SEM (cell line): ENCODE results near the genes GASK1B and SMIM31.

DNA sequence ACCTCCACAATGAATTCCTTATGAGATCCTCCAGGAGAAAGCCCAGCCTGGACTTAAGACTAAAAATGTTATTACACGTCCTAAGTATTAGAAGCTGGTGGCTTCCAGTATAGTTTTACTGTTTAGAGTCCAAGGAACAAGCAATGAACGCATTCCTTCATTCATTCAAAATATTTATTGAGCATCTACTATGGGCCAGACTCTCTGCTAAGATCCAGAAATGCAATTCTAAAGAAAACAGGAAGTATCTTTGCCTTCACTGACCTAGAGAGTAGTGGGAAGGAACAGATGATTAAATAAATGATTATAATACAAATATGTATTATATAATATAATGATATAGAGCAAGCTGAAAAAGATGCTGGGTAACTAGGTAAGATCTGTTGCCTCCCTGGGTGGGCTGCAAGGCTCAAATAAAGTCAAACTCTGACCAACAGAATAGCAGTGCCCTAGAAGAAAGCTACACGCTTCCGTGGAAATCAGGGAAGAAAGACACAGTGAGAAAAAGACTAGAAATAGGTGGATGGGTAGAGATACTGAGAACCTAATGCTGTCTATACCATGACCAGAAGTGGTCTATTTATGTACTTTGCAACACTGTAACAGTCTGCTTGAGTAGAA, 5.3 kb downstream of the GASK1B start:
- PRO-cap, result no peak

DNA sequence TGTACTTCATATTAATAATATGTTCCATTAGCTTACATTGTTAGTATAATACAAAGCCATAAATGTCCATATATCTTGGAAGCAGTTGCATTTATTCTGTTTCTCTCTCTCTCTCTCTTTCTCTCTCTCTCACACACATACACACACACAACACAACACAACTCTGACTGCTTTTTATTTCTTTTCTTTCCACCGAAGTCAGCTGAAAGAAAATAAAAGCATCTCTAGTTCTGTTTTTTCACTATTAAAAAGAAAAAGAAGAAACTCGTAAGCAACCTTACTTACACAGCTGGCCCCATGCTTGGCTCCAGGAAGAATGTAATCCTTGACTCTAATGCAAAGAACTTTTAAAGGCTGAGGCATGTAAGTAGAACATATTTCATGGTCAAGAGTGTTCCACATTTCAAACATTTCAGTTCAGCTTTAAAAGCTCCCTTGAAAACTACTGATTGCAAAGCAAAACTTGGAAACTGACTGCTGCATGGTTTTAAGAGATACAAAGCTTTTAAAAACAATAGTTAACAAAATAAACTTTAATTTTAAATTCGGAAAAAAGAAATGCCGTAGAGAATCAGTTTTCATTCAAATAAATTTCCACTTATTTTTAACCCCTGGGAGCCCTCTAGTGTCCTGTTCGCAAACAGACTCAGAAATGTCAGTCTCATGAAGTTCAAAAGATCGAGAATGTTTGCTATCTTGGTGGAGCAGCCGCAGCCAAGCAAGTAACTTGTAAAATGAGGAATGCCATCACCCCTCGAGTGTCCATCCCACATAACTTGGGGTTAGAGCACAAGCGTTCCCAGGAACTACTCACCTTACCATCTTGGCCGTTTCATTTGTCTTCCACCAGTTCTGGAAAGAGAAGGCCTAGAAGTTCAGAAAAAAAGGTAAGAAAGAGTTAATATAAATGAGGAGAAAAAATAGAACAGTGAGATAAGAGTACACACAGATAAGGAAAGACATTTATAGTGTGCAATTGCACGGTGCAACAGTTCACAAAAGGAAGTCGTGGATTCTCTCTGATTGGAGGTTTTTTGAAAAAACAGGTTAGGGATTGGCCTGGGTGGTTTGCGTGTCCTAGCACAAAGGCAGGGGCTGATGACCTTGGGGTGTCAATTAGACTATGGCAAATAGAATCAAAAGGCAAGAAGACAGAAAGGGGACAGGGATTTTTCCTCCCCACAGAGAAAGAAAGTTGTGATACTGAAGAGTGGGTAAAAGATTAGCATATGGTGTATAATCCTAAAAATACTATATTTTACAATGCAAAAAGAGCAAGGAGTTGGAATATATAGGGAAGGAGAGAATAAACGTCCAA, at the start of gene GASK1B:
Gene GASK1B (minus strand): TSS at position 972 of the 1,318 bp plus-strand sequence.
- PRO-cap, result no peak

DNA sequence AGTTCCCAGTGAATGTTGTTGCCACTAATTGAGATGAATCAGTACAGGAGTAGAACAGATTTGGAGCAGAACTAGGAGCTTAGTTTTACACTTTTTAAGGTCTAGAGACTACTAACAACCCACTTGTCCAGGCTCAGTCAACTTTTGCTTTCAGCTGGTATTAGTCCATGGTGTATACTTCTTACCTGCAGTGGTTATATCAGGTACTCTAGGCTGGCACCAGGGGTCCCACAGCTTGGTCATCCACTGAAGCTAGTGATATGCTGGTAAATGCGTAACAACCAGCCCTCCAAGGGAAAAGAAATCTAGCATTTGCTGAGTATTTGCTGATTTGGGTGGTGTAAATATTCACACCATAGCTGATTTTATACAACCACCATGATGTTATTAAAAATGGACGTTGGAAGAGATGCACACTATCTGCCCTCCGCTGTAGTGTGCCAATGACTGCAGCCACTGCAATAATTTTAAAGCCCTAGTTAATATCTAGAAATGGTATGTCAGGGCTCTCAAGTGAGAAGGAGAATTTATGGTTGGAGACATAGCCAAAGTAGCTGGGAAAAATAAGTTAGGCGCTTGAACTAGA, 16.5 kb upstream of the TMEM144 start:
- PRO-cap, result no peak

GRCh38 chr4:158801002-158801392, 32.2 kb downstream of the FNIP2 start:
- PRO-cap, result no peak

DNA sequence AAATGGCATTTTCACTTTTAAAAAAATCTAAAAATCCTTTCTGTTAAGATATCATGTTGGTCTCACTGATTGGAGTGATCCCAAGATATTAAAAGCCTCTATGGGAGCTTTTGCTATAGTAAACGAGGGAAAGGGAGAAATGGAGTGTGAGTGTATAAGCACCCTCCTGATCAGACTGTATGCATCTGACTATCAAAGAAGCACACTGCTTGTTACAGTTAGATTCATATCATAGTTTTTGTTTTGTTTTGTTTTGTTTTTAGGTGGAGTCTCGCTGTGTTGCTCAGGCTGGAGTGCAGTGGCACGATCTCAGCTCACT, 34.8 kb downstream of the FNIP2 start:
- PRO-cap, result no peak

- PRO-cap, result no peak
Observed at GRCh38 chr4:158818699-158819124, 49.9 kb downstream of the FNIP2 start.

GRCh38 chr4:158821200-158821683, 52.4 kb downstream of the FNIP2 start:
- PRO-cap, result no peak

GRCh38 chr4:159109485-159110069, 6.7 kb downstream of the RAPGEF2 start:
- PRO-cap, result no peak

DNA sequence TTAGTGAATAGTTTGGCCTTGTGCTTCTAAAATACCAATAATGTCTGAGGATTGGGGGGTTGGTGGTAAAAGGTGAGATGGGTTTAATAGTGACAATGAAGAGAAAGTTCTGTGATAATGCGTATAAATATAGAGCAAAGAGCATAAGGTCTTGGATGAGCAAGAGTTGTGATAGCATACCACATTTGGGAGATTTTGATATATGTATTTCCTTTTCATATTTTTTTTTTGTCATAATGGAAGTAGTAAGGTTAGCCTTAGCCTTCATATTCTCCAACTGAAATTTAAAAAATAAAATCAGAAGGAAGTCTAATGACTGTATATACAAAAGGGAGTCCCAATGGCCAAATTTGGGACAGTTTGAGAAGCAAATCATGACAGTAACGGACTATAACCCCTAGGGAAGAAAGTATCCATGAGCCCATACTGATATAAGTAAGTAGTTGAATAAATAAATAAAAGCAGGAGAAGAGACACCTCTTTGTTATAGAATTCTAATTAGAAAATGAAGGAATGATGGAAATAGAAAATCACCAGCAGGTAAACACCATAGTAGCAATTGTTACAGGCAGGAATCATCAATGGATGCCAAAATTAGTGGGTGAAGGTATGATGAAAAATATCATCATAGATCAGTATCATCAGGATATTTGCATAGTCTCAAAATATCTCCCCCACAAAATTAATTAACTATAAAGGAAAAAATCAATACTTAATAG, 9.4 kb downstream of the RAPGEF2 start:
- PRO-cap, result no peak

DNA sequence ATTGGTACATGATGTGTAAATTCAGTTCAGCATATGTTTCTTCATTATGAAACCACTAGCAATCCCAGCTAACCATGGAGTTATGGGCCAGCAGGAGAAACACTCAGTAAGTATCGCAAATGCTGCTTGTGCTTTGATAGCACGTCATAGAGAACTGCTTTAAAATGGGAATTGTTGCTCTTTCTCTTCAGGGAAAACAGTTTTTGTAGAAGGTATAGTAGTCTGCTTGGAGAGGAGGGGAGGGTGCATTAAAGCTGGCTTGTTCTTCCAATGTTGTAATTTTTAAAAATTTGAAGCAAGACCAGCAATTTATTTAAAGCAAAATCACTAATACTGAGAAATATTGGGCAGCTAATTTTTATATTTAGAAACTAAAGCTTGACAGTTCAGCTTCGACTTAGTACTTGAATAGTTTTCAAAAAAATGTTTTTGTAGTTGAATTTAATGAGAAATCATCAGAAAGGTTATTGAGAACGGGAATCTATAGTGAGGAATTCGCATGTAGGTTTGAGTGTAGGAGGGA, 165.3 kb downstream of the RAPGEF2 start:
- PRO-cap, result no peak

DNA sequence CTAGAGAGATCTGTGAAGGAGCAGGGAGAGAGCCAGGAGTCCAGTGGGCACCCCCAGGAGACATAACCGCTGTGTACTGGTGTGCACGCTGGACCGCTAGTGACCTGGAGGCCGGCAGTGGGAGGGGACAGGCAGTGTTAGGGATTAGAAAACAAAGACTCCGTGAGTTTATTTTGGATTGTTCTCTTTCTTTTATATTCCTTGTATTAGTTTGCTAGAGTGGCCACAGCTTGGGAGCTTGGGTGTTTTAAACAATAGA, 266.3 kb downstream of the RAPGEF2 start:
- PRO-cap, result no peak

DNA sequence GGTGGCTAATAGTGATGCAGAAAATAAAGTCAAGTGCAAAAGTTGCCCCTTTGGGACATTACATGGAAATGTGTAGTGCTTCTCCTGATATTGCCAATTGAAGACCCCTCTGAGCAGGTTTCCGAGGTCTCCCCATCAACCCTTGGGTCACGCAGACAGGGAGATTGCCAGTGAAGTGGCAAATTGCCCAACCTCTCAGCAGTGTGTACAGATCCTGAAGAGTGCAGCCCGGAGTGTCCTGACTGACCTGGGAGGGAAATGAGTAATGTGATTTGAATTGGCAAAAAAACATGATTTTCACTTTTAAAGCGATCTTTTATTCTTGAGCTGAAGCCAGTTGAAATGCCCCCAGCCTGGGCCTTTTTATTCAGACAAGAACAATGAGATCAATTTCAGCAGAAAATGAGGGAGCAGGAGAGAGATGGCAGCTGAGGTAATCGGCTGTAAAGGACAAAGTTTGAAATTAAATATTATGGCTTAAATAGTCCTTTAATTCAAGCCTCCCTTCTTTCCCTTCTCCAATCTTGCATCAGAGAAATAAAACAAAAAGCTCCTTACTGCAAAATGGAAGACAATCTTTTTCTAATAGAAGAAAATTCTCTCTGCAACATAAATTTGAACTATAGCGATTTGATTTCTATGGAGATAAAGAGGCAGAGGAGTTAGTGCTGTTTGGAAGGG, 401.9 kb downstream of the RAPGEF2 start:
- PRO-cap, result no peak

GRCh38 chr4:163154811-163155157, 11.9 kb downstream of the NAF1 start:
- PRO-cap, result no peak

GRCh38 chr4:163343469-163343814, 250 bp upstream of the NPY5R start:
- PRO-cap, result no peak

- PRO-cap, result bidirectional peak, plus-strand start at chr4:163493852, minus-strand start at chr4:163493838
Observed at GRCh38 chr4:163493594-163493965, 910 bp upstream of the TMA16 start.

DNA sequence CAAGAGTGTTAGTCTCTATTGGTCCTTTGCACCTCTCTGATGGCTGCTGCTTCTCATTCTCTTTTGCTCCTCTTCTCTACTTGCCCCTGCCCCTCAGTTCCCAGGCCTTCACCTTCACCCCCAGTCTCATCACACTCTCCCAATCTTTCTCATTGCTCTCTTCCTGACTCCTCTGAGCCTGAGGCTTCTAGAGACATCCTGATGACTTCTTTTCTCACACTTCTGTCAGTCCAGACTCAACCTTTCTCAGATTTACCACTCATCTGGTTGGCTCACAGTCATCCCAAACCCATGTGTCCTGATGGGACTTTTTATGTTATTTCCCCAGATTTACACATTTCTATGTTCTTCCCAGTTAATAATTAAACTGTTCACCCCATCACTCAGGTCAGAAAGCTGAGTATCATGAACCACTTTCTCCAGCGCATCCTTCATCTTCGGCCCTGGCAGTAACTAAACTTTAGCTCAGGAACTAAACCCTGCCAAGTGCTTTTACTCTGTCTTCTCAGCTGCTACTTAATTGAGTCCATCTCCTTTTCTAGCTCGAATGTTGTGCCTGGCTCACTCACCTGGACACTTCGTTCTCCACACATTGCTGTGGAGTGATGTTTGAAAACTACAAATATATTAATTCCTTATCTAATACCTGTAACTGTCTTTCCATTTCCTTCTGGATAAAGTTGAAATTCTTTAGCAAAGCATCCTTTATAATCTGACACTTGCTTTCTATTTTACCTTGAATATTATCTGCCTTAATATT, 68.1 kb downstream of the TMA16 start:
- PRO-cap, result no peak

DNA sequence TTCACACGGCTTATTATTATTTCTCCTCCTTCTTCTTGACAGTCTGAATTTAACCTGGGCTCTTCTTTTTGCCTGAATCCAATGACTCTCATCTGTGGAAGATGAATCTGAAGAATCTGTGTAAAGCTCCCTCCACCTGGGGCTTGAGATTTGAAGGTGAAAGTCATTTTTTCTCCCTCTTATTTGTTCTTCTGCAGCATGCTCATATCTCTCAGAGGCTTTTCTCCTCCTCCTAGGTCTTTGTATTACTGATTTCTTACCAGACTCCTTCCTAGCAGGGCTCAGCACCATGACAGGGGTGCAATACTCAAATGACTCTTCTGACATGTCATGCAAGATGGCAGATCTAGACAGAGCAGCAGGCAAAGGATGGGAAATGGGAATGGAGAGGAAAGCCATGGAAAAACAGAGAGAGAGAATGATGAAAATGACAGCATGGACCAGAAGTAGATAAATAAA, 118.2 kb downstream of the TMA16 start:
- PRO-cap, result no peak

DNA sequence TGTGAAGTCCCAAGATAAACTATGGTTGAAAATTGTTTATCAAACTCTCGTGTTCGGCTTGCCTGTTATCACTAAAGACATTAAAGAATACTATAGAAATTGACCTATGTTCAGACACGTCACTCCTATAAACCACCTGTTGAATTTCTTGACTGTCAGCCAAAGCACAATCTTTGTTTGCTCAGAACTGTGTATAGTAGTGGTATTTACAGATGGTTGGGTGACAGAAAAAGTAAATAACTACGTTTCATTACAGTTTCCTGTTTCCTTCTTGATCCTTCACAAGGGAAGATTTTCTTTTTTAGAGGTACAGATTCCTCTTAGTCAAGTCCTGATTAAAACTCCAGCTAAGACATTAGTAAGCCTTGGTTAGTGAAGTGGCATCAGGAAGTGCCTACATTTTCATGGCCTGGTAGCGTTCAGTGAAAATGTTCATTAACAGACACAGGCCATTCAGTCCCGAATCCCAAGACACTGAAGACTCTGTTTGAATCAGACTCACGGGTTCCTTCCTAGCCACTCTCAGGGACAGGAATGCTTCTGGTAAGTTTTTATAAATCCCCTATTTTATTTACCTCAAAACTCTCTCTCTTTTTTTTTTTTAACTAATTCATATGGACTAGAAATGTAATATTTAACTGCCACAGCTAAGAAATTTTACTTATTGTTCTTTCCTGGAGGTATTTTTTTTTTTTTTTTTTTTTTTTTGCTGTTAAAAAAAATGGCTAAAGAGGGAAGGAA, at the start of gene SMIM31:
Gene SMIM31 (plus strand): TSS at position 263 of the 741 bp plus-strand sequence.
- PRO-cap, result no peak

DNA sequence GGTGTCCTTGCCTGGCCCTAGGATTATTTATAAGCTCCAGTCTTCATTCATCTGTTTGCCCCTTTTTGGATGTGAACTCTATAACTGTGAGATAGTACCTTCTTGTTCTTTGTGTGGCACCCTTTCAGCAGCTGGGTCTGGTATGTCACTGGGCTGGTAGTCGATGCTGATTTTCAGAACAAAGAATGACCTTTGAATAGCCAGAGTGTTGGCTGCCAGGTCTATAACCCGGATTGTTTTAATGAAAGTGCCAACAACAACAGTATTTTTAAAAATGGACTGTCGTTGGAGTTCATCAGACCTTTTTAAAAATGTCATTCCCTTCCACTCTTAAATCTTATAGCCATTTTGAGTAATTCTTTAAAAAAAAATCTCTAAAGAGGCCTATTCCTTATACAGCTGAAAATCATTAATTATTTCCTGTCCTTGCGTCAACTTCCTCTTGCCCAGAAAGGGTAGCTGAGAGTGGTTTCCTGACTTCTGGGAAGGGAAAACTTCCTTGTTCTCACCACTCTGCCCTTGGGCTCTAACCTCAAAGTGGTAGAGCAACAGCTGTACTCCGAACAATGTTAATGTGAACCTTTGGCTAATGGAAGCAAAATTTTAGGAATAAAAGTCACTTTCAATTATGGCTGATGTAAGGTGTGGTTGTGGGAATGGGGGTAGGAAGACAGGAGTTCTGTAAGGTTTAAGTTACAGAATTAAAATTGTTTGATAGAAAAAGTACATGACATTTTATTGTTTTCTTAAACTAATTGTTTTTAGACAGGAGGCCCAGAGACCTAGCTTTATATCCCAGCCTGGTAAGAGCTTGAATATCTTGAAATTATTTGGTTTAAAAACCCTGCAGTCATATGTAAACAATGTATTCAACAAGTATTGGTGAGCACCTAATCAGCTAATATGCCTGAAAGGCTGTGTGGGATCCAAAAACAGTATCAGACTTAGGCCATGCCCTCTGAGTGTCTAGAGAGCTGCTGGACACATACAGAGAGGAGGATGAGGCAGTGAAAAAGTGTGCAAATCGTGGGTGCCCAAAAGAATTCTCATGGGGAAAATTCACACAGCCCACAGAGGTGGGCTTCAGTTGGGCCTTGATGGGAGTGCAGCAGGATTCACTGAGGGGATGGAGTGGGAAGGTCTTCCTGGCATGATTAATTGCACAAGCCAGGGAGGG, 15.4 kb downstream of the KLHL2 start:
- PRO-cap, result no peak

- PRO-cap, result no peak
Observed at GRCh38 chr4:165256330-165256841, 23.1 kb downstream of the GK3 start.